GM19239 (cell line): Measurements from ENCODE around the gene STX11.

DNA sequence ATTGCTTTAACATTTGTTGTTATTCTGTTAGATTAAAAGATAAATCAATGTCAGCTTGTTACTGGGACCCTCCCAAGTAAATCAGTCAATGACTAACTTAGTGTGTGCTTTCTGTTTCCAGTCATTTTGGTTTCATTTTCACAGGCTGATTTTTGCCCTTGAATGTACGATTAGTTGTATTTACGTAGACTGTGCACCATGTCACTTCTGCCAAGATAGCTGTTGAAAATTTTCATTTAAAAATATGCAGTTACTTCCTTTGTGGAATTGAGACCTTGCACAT lies 944.7 kb upstream of the CITED2 start:
- RRBS = no CpG with 5 or more reads among the region's 2 CpGs

GRCh38 chr6:140897224-140897810 lies 1235.4 kb upstream of the GJE1 start:
- RRBS = no CpG with 5 or more reads among the region's 5 CpGs

DNA sequence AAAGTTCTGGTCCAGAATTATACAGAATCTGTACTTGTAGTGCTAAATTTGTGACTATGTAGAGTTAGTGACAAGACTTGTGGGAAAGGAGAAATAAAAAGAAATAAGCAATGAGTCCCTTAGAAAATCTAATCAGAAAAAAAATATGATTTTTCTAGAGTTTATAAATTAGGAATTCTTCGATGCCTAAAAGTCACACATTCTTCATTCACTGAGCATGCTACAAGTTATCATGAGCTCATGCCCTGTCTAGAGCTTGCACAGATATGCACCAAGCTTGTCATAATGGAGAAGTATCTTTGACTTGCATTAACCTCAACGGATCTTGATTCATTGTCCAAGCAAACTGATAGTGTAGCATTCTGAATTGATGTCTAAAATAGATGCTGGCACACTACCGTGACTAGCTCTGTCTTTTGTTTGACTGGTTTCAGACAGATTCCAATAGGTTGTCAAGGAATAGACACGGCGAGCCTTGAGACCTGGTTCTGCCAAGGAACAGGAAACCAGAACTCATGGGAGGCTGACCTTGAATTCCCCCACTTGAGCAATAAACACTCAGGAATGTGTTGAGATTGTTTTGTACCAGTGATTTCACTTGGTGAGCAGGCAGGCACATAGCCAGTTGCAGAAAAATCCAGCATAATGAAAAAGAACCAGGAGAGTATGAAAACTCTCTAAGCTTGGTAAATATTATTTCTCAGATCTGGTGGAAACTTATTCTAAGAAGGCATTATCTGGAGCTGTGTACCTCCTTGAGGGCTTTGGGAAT lies 1153.1 kb upstream of the GJE1 start:
- RRBS = no CpG with 5 or more reads among the region's 5 CpGs

DNA sequence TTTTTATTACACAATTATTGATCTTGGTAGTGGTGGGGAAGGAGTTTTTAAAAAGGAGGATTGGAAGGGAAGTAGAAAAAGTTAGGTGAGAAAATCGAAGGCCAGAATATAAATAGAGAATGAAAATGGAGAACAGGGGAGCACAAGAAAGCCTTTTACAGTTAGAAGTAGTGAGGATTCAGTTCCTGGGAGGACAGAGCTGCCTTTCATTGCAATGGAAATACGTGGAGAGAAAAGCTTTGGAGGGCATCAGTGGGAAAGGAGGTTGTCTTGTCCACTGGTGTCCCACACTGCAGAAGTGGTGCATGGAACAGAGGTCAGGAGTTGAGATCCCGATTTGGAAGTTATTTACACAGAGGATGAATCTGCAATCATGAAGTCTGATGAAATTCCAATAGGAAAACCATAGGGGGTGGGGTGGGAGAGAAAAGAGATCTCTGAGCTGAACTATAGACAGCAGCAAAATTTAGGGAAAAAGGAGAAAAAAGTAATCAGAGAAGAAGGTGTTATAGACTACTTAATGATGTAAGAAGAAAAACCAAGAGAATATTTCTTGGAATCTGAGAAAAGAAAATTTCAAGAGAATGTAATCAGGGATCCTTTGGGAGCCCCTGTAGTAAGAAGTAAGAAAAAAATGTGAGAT lies 33.6 kb downstream of the ADGRG6 start:
- RRBS = no CpG with 5 or more reads among the region's 3 CpGs

DNA sequence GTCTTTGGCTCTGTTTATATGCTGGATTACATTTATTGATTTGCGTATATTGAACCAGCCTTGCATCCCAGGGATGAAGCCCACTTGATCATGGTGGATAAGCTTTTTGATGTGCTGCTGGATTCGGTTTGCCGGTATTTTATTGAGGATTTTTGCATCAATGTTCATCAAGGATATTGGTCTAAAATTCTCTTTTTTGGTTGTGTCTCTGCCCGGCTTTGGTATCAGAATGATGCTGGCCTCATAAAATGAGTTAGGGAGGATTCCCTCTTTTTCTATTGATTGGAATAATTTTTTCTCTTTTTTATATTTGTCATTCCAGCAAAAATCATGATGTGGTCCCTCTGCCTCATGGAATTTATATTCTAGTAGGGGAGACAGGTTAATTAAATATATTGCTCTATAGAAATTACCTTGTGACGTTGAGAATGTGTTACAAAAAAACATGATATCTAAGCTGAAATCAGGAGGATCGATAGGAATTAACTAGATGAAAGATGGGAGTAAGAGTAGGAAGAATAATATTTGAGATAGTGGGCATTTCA lies 122.7 kb downstream of the ADGRG6 start:
- RRBS = no CpG with 5 or more reads among the region's 6 CpGs

- RRBS = no CpG with 5 or more reads among the region's 10 CpGs
Observed at GRCh38 chr6:142774371-142775280, 170.3 kb downstream of the HIVEP2 start.

DNA sequence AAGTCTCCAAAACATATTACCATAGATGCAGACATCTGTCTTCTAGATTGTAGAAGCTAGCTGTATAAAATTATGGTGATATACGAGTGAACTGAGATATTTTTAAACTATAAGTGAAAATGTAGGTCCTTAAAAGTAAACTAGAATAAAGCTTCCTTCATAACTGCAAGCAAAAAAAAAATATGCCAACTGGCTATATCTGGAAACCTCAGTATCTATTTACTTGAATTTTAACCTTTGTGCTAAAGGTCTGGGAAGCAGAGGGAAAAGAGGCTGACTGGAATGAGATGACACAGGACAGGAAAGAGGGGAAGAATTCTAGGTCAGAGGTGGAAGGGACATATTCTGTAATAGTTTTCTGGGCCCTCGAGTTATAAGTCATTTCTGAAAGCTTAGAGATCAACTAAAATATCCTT lies 46.7 kb downstream of the AIG1 start:
- RRBS = no CpG with 5 or more reads among the region's 2 CpGs

GRCh38 chr6:143561624-143562302 lies 50.2 kb upstream of the FUCA2 start:
- RRBS = no CpG with 5 or more reads among the region's 8 CpGs

DNA sequence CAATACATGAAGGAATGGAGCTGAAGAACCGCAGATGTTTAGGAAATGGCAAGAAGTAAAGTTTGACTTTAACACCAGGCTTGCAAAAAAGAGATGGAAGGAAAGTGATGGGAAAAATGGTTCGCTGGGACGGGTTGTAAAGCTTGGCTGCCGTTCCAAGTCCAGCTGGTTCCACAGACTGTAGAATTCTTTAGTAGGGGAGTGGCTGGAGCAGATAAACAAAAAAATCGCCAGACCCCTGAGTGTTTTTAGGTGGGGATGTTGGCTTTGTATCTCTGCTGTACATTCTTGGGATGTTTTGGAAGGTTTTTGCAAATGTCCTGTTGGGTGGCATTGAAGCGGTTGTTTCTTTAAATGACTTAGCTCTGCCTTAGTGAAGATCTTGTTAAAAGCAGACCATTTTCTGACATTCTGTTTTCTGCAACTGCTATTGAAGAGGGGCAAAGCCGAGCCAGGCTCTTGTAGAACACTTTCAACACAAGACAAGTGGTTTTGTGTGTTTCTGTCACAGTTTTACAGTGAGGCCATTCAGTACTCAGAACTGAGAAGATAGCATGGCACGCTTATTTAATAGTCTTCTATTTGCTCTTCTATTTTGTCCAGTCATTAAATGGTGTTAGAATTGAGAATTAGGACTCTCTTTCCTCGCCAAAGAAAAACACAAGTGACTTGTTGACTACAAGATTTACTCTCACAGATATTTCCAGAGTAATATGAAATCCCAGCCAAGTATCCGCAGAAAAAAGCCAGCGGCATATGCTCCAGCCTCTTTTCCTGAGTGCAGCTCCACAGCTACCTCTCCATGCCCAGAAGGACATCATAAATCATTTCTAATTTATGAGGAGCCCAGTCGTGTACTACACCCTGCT lies 65.7 kb downstream of the PHACTR2 start:
- RRBS = no CpG with 5 or more reads among the region's 12 CpGs

GRCh38 chr6:143901716-143902166 lies 37.5 kb downstream of the ZC2HC1B start:
- RRBS = no CpG with 5 or more reads among the region's 4 CpGs

- RRBS = no CpG with 5 or more reads among the region's 6 CpGs
Observed at GRCh38 chr6:143941319-143942062, 66.6 kb downstream of the PLAGL1 start.

GRCh38 chr6:143942063-143942716 lies 65.9 kb downstream of the PLAGL1 start:
- RRBS = 35% methylated on average over 5 of the region's 16 CpGs

DNA sequence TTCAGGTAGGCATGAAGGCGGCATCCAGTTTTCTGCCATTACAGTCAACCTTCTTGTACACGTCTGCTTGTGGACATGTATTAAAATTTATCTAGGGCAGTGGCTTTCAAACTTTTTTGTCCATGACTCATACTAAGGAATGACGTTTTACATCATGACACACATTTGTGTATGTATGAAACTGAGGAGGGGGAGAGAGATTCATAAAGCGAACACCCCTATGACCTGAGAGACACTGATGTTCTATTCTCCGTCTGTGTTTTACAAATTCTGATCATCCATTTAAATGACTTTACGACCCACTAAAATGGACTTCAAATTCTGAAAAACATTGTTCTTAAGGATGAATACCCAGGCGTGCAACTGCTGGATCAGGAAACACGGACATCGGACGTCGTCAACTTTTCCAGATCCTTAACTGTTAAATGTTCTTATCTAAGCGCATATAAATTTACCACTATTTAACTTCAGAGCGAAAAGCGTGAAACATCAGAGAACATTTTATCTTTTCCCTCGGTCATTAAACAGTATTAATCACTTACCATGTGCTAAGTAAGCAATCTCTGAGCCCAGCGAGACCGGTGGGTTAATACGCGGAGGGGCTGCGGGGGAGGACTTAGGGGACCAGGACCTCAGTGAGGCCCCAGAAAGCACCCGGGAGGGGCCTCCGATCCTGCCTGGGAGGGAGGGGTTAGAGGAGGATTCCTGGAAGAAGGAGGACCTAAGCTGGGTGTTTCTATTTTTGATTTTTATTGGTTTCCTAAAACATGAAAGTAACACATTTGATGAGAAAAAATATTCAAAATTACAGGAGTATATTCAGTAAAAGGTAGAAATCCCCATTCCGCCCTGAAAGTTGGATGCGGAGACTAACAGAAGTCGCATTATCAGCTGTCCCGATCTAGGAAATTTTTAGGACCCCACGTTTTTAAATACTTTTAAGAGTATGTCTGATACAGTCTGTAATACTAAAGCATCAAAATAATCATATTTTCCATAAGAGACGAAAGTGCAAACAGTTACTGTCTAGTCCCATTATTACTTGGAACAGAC lies 1.0 kb downstream of the PLAGL1 start:
- RRBS = 45% methylated on average over 5 of the region's 28 CpGs

GRCh38 chr6:144149935-144150634 lies at the start of gene STX11:
STX11 (plus strand) TSS chr6:144150517.
- RRBS = 2% methylated on average over 49 of the region's 83 CpGs

GRCh38 chr6:144181416-144182246 lies 31.3 kb downstream of the STX11 start:
- RRBS = no CpG with 5 or more reads among the region's 5 CpGs

DNA sequence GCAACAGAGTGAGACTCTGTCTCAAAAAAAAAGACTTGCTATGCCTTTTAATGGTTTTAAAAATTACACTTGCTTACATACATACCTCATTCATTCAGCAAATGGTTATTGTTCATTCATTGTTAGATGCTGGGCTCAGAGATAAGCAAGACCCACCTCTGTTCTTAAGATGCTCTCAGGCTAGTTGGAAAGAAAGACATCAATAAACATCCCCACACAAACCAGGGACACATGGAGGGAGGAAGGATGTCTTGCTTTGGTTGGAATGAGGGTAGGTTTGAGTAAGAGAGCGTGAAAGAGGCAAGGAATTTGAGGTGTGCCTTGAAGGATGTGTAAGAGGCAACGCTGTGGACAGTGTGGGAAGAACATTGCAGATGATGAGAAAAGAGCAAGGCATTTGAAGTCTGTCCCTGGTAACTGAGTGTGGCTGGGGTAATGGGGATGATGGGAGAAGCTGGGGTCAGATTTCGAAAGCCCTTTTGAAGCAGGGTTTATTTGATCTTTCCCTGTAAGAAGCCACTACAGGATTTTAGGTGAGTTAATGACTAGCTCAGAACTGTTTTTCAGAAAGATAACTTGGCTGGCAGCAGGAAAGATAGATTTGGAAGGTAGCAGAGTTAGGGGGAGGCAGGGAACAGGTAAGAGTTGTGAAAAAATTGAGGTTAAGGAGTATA lies 17.5 kb downstream of the UTRN start:
- RRBS = no CpG with 5 or more reads among the region's 3 CpGs

DNA sequence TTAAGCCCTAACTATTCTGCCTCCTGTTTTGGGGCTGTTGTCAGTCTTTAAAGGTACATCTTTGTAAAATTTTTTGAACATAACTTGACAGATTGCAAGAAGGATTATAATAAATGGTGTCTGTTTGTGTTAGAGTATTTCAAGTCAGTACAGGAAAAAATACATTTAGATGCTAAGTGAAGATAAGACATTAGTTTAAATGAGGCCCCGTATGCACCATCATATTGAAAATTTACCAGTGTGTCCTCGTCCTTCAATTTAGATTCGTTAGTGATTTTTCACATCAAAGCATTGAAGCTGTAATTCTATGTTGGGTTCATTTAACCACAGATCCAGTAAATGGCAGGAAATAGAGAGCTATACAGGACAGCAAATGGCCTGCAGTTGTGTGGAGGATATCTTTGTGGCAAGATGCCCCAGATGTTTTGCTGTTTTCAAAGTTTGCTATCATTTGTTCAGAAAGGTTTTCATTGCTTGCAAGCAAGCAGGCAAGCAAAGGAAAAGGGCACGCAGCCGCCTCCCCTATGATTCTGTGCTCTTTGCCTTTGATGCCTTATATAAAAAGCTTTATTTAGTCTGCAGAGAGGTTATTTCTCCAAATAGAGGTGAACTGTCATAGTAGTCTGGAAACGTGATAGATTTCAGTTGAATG lies 66.1 kb downstream of the UTRN start:
- RRBS = no CpG with 5 or more reads among the region's 6 CpGs

DNA sequence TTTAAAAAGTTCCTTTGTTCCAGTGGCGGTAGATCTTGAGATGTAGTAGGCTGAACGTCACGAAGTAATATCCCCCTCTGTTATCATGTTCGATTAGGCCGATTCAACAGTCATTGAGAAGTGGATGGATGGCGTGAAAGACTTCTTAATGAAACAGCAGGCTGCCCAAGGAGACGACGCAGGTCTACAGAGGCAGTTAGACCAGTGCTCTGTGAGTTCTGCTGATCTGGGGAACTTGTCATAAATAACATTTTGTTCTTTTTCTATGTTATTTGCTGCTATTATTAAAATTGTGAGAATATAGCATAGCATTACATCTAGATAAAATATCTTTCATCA lies 188.5 kb downstream of the UTRN start:
- RRBS = no CpG with 5 or more reads among the region's 8 CpGs

GRCh38 chr6:144810309-144810649 lies 525.1 kb downstream of the UTRN start:
- RRBS = no CpG with 5 or more reads among the region's 1 CpG